Ovary (tissue), 7 donors: ENCODE results near the gene ZNF648.

DNA sequence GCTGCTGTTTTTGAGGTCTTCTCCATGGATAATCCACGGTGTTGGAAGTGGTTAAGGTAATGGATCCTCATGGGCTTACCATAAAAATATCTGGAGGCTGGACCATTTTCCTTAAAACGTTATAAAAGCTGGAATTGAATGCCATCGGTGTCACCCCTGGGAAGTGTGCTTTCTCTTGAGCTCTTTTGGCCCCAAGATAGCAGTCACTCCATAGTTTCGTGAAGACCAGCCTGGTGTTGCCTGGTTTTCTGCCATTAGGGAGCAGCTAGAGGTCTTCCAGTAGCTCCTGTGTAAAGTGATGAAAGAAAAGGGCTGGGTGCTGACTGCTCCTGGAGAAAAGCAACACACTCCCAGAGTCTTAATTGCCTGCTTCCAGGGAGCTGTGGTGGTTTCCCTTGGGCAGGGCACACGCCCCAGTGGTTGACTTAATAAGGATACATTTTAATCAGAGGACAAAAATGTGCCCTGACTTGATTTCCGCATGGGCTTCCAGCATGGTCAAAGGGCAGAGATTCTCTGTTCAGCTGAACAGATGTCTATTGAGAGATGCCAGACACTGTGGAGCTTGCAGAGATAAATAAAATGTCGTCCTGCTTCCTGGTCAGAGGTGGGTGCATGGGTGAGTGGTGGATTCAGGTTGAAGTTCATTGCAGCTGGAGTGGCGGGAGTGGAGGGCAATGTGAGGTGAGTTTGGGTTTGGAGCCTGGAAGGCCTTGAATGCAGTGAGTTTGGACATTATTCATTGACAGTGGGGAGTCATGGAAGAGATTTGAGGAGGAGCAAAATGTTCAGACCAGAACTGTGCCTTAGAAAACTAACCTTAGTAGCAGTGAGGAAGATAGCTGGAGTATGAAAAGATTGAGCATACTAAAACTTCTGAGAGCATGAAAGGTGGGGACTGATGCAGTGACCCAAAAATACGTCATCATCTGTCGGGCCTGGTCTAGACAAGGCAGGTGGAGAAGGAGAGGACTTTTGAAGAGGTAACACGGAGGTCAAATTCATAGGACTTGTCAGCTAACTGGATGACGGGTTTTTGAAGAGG, 16.0 kb downstream of the QSOX1 start:
- PRO-cap, 7 experiments, result no peak in any of the 7 experiments
- RAMPAGE, long total RNA, 2 experiments, result no peak in any of the 2 experiments

- PRO-cap, 7 experiments, result no peak in any of the 7 experiments
- RAMPAGE, long total RNA, 2 experiments, result no peak in any of the 2 experiments
These were observed 36.6 kb downstream of the QSOX1 start for GRCh38 chr1:180190992-180192018.

- PRO-cap, 7 experiments, result no peak in any of the 7 experiments
- RAMPAGE, long total RNA, 2 experiments, result no peak in any of the 2 experiments
These were observed 31.9 kb upstream of the LHX4 start for GRCh38 chr1:180197743-180199074.

- PRO-cap, 7 experiments, result no peak in any of the 7 experiments
- RAMPAGE, long total RNA, 2 experiments, result no peak in any of the 2 experiments
These were observed 1.2 kb downstream of the LHX4 start for GRCh38 chr1:180230993-180232015.

- PRO-cap, 7 experiments, result no peak in any of the 7 experiments
- RAMPAGE, long total RNA, 2 experiments, result no peak in any of the 2 experiments
These were observed 19.7 kb upstream of the ACBD6 start for GRCh38 chr1:180522076-180522512.

DNA sequence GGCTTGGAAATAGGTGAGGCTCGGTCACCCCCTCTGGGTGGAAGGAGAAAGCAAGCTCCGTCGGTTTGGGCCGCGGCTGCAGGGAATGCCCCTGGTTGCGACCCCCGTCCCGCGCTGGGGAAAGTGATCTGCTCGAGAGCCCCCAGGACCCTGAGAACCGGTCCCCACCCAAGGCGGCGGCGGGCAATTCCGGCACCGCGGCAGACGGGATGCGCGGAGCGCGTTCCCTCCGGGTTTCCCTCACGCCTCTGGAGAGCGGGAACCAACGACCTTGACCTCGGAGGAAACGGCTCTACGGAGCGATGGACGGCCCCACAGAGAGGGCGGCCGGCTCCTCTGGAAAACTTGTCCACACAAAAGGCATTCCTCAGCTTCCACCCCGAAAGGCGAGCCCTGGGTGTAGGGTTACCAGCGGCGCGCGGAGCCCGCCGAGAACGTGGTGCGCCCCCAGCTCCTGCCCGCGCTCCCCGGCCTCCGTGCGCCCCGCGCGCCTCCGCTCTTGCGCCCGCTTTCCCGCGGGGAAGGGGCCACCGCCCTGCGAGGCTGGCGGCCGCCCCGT, 495 bp upstream of the KIAA1614 start:
- PRO-cap, 7 experiments, result peak in 7 of 7 experiments; most common plus-strand start position 292 of the sequence (in 7); most common minus-strand start position 250 of the sequence (in 7)
- RAMPAGE, long total RNA, 2 experiments, result no peak in any of the 2 experiments

DNA sequence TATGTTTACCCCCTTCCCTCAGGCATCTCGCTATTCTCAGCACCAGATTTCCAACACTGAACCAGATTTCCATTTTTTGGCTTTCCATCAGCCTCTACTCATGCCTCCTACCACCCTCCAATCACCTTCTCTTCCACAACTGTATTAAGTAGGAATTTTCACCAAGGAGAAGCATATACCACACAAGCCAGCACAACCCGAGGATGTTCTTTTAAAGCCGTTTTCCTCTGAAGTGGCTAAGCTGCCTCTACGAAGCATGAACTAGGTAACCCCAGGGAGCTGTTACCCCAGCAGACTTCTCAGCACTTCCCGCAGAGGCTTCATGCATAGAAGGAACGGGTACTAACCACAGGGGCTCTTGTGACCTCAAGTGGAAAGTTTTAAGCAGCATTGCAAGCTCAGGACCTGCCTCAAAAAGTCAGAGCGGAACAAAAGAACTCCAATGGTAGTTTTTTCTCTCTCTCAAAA, 41.2 kb downstream of the STX6 start:
- PRO-cap, 7 experiments, result no peak in any of the 7 experiments
- RAMPAGE, long total RNA, 2 experiments, result no peak in any of the 2 experiments

GRCh38 chr1:181088199-181088582, 309 bp upstream of the IER5 start:
- PRO-cap, 7 experiments, result peak in 7 of 7 experiments; most common minus-strand start chr1:181088526 (in 3)
- RAMPAGE, long total RNA, 2 experiments, result no peak in any of the 2 experiments

DNA sequence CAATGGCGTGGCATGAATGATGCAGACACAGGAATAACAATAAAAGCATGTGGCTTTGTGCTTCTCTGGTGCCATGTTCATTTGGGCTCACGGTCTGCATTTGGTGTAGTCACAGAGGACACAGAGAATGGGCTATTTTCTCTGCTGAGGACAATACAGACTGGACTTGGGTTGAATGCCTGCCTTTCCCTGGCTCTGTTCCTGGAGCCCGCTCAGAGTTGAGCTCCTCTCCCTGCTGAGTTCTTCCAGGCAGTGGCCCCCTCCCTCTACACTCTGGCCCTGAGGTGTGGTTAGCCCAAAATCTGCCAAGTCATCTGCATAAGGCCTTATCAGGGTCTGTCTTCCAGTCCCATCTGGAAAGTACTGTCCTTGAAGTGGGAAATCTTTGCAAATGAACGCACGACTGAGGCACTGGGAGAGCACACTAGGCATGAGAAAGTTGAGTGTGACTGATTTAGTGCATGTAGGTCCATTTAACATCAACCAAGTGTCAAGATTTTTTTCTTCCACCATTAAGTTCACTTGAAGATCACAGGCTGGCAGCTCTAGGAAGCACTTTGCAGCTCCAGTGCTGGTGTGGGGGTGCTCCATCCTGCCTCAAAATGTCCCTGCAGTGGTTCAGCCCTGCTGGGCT, 41.3 kb downstream of the IER5 start:
- PRO-cap, 7 experiments, result no peak in any of the 7 experiments
- RAMPAGE, long total RNA, 2 experiments, result no peak in any of the 2 experiments

- PRO-cap, 7 experiments, result no peak in any of the 7 experiments
- RAMPAGE, long total RNA, 2 experiments, result no peak in any of the 2 experiments
These were observed 101.5 kb downstream of the IER5 start for GRCh38 chr1:181190051-181190272.

GRCh38 chr1:181221039-181221404, 132.5 kb downstream of the IER5 start:
- PRO-cap, 7 experiments, result no peak in any of the 7 experiments
- RAMPAGE, long total RNA, 2 experiments, result no peak in any of the 2 experiments

DNA sequence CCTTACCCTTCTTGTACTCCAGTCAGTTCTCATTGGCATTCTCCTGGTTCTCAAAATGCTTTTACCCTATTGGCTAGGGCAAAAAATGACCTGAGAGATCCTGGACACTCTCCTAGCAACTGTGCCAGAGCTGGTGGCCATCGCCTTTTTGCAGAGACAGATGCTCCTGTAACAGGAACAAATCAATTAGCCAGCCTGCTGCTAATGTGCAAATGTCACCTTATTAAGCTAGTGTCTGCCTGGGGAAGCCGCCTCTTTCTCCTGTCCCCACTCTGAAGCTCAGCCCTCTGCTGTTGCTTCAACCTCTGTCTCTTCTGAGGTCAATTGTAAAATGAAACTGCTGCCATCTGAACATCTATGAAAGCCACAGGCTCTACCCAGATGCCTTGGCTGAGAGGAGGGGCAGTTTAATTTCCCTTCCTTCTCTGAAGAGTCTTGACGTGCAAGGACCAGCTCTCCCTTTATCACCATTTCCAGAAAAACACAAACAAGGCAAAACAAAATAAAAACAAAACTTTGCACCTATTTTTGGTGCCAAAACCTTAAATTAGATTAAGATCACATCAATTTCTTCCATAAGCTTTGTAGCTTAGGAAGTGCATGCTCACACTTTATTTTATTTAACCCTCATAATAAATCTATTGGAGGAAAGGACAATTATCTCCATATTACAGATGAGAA, 85.4 kb upstream of the CACNA1E start:
- PRO-cap, 7 experiments, result no peak in any of the 7 experiments
- RAMPAGE, long total RNA, 2 experiments, result no peak in any of the 2 experiments

DNA sequence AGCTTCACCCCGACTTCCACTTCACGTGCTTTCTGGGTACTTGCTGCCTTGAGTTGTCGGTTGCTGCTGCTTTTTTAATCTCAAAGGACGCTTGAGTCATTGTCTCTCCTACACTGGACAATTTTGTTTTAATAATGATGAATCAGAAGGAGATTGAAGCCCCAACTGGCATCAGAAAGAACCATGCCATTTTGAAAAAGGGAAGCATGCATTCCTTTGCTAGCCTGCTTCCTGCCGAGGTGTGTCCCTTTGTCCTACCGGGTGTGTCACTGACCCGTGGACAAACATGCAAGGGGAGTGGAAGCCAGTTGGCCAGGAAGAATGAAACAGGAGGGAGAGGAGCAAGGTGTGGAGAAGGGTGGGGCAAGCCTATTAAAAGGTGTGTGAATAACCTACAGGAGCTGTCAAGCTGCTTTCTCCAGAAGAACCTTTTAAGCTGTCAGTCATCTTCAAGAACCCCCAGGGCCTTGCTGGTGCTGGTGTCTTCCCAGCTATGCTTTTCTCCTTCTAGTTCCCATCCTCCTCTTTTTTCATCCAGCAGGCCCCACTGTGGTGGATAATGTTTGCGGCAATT, 164.3 kb downstream of the CACNA1E start:
- PRO-cap, 7 experiments, result no peak in any of the 7 experiments
- RAMPAGE, long total RNA, 2 experiments, result no peak in any of the 2 experiments

- PRO-cap, 7 experiments, result peak in 3 of 7 experiments; most common minus-strand start chr1:182061721 (in 3)
- RAMPAGE, long total RNA, 2 experiments, result no peak in any of the 2 experiments
These were observed at the start of gene ZNF648 for GRCh38 chr1:182061461-182061837. Gene ZNF648, minus strand, starts transcription at chr1:182061712.

DNA sequence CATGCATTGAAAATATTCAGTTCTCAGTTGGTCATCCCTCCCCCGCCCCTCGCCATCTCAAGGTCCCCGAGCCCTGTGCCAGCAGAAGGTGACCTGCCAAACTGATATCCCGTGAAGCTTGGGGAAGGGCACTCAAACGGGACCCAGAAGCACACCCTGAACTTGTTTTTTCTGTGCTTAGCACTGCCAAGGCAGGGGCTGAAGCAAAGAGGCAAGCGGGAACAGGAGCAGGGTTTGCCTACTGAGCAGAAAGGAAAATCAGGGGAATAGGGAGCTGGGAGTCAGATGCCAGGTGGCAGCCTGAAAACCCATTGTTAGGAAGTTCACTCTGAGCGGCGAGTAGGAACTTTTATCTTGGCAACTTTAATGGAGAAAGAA, 68.0 kb upstream of the ZNF648 start:
- PRO-cap, 7 experiments, result no peak in any of the 7 experiments
- RAMPAGE, long total RNA, 2 experiments, result no peak in any of the 2 experiments

DNA sequence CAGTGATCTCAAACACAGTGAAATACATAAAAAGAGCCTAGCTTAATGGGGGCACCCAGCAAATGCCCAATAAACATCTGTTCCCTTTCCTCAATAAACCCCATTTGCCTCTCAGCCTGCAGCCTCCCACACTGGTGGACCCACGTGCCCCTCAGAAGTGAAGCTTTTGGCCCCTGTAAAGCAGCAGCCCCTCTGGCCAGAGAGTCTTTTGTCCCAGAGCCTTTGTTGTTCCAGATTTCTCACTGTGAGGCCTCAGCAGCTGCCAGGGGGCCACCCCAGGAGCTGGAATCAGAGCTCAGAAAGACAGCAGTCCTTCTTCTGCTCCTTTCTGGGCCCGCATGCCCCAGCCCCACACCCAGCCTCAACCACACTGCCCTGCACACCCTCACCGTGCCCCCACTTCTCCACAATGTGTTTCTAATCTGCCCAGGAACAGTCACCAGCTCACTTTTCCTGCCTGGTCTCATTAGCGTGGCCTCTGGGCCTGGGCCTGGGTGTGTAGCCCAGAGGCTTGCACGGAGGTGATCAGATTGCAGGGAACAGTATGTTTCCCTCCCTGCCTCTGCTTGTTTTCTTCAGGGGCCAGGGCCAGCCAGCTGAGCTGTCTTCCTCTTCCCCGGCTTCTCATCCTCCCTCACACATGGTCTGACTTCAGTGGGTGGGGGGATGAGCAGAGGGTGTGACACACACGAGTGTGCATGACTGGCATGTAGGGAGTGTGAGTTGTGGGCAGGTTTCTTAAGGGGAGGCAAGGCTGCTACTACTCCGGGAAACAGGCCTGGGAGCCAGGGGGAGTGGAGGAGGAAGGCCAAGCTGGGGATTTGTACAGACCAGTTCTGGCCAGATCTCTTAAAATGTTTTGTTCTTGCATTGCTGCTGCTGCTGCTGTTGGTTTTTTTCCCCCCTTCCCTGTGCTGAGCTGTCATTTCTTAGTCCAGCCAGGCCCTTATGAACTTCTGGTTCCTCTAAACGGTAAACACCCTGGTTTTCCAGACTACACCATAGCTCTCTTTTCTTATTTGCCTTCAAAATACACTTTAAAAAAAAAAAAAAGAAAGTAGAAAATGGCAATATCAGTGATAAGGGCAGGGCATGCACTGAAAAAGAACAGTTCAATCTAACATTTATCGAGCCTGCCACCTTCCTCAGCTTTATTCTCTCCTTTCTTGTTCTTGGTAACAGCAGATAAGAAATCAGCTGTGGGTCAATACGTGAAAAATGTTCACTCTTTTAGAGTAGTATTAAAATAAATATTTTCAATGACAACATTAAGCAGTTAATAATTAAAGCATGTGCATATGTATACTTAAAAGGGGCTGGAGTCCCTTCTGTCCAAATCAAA, 82.7 kb upstream of the ZNF648 start:
- PRO-cap, 7 experiments, result peak in 7 of 7 experiments; most common plus-strand start position 654 of the sequence (in 5); most common minus-strand start position 626 of the sequence (in 7)
- RAMPAGE, long total RNA, 2 experiments, result no peak in any of the 2 experiments

GRCh38 chr1:182163549-182164199, 102.2 kb upstream of the ZNF648 start:
- PRO-cap, 7 experiments, result peak in 3 of 7 experiments; most common plus-strand start chr1:182163998 (in 2); most common minus-strand start chr1:182163748 (in 2)
- RAMPAGE, long total RNA, 2 experiments, result no peak in any of the 2 experiments

DNA sequence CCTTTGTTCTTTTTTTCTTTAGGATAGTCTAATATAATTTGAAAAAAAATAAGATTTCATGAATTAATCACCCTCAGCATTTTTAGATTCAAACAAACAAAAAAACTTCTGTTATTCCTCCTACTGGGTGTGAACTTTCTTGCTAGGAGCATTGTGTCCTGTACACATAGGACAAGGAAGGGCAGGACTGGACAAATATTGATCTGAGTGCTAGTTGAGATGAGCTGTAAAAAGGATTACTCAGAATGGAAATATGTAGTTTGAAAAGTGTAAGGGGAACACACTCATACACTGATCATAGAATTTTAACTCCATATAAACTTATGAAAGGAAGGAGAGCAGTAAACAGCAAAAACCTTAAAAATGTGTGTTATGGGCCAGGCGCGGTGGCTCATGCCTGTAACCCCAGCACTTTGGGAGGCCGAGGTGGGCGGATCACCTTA, 156.5 kb upstream of the ZNF648 start:
- PRO-cap, 7 experiments, result no peak in any of the 7 experiments
- RAMPAGE, long total RNA, 2 experiments, result no peak in any of the 2 experiments

- PRO-cap, 7 experiments, result no peak in any of the 7 experiments
- RAMPAGE, long total RNA, 2 experiments, result no peak in any of the 2 experiments
These were observed 150.0 kb downstream of the GLUL start for GRCh38 chr1:182241562-182242013.

- PRO-cap, 7 experiments, result no peak in any of the 7 experiments
- RAMPAGE, long total RNA, 2 experiments, result no peak in any of the 2 experiments
These were observed 33.6 kb downstream of the GLUL start for GRCh38 chr1:182357993-182358304.